Skin of body (tissue), 2 donors: ENCODE measurements around the gene CPVL.

DNA sequence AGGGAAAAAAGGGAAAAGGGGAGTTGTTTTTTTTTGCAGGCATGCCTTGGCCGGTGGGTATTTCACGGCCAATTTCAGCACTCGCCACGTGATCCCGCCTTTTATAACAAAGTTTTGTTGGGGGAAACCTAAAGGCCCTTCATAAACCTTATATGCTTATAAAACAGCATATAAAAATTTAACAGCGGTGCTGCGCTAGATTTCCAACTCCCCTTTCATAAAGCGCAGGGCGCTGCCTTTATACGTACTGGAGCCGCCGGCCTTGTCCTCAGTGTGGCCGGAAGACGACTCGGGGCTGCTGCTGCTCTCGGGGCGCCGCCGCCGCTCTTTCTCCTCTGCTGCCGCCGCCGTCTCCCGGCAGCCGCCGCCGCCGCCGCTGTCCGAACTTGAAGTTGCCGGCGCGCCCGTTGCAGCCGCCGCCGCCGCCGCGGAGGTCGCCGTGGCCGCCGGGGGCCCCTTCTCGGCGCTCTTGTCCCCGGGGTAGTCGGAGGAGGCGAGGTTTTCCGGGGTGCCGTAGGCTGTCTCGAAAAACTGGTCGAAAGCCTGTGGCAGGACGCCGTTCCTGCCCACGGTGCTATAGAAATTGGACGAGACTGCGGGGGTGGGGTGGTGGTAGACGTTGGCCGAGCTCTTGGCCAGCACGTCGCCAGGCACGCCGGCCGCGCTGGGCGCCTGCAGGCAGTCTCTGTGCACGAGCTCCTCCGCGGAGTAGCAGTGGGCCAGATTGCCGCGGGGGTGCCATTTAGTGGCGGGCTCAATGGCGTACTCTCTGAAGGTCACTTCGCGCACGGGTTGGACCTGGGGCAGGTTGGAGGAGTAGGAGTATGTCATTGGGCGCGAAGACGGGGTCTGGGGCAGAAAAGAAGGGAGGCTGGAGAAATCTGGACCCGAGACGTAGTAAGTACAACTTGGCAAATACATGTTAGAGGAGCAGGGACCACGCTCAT is 571 bp downstream of the HOXA11 start:
- RAMPAGE, long total RNA: no peak

DNA sequence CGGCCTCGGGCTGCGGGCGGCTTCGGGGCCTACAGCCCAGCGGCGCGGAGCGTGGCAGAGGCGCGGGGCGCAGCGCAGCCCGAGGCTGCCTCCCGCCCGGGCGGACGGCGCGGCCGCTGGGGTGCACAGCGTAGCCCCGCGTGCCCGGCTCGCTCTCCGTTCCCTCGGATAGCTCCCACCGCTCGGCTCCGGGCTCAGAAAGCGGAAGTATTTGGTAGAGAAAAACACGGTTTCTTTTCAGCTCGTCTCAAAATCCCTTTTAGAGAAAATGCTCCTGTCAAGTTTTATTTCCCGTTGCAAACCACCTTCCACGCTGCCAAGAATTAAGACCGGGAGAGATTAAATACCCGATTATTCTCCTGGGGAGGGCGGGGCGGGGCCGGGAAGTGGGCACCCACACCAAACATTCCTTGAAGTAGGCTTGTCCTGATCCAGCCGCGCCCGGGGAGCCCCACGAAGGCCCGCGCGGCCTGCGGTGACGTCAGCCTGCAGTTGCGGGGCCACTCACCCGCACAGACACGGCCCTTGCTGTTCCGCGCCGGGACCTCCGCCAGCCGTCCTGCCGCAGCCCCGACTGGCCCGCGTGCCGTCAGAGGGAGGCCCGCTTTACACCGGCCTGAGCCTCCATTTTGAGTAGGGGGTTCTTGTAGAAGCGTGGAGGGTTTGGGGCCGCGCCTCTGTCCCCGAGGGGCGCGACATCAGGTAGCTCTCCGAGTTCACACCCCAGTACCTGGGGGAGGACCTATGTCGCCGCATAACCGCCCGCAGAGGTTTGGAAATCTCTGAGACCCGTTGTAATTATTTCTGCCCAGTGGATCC is 7.0 kb downstream of the HOXA13 start:
- RAMPAGE, long total RNA: no peak

GRCh38 chr7:27210007-27211057 is 10.4 kb upstream of the HOXA13 start:
- RAMPAGE, long total RNA: no peak

GRCh38 chr7:27239461-27240336 is 2.9 kb upstream of the EVX1 start:
- RAMPAGE, long total RNA: no peak

- RAMPAGE, long total RNA: no peak
These were observed 391 bp downstream of the EVX1 start for GRCh38 chr7:27242914-27243472.

DNA sequence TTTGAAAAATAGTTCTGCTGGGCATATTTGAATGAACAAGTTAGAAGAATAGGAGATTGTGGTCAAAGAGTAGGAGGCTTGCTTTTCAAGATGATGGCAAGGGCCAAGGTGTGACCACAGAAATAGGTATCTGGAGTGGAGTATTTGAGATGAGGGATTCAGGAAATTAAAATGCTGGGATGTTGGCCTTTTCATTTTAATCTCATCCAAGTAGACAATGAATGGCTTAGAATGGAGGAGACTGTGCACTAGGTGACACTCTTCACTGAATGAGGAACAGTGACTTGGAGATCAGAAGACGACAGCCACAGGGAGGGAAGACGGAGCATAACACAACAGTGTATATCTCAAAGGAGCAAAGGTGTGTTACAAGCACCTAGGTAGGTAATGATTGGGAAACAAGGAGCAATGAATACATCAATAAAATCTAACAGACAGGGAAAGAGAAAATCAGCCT is 4.2 kb upstream of the TAX1BP1 start:
- RAMPAGE, long total RNA: no peak

GRCh38 chr7:27834206-27834927 is 94.4 kb downstream of the TAX1BP1 start:
- RAMPAGE, long total RNA: no peak

- RAMPAGE, long total RNA: no peak
These were observed 94.3 kb downstream of the JAZF1 start for GRCh38 chr7:28086360-28086669.

DNA sequence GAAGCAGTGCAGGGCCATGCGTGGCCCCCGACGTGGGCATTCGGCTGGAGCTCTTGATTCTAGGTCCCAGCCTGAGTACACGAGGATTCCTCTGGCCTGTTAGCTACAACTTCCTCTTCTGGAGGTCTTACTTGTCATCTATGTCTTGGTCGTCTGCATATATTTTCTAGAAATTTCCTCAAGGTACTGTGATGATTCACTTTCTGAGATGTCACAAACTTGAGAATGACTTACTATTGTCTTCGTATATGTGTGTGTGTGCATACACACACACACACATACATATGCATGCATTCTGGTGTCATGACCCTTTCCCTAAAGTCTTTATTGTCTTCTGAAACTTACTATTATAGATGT is 59.3 kb upstream of the JAZF1 start:
- RAMPAGE, long total RNA: no peak

- RAMPAGE, long total RNA: no peak
These were observed 211.0 kb downstream of the CREB5 start for GRCh38 chr7:28623285-28623696.

GRCh38 chr7:28754023-28754646 is 204.0 kb downstream of the TRIL start:
- RAMPAGE, long total RNA: no peak

- RAMPAGE, long total RNA: no peak
These were observed 149.0 kb downstream of the TRIL start for GRCh38 chr7:28809032-28809633.

DNA sequence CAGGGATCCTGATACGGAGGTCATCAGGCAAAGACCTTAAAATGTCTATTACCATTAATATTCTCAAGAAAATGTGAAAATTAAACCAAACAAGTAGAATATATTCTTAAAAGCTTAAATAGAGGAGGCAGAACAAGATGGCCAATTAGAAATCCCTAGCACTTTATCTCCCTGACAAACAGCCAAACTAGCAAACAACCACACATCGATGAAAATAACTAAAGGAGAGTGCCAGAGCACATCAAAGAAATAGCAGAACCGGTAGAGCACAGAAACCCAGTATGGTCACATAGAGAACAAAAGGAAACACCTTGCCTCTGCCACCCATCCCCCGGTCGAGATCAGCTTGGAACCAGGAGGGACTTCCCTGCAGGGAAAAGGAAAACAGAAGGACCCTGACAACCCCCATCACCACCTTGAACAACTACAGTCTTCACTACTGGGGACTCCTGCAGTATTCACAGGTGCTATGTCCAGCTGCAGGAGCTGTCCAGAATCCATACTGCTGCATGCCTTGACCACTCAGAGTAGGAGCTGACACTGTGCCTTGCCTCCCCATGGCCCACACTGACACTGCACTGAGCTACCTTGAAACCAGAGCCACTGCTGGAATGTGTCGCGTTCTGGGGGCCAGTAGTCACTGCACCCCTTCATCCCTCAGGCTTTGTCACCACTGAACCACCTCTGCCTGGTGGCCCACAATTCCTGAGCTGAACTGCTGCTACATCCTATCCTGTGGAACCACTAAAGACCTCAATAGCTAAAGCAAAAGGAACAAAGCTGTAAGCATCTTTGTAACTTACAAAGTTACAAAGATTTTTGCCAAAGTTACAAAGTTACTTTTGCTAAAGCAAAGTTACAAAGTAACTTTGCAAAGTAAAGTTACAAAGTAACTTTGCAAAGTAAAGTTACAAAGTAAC is 66.9 kb downstream of the TRIL start:
- RAMPAGE, long total RNA: no peak

DNA sequence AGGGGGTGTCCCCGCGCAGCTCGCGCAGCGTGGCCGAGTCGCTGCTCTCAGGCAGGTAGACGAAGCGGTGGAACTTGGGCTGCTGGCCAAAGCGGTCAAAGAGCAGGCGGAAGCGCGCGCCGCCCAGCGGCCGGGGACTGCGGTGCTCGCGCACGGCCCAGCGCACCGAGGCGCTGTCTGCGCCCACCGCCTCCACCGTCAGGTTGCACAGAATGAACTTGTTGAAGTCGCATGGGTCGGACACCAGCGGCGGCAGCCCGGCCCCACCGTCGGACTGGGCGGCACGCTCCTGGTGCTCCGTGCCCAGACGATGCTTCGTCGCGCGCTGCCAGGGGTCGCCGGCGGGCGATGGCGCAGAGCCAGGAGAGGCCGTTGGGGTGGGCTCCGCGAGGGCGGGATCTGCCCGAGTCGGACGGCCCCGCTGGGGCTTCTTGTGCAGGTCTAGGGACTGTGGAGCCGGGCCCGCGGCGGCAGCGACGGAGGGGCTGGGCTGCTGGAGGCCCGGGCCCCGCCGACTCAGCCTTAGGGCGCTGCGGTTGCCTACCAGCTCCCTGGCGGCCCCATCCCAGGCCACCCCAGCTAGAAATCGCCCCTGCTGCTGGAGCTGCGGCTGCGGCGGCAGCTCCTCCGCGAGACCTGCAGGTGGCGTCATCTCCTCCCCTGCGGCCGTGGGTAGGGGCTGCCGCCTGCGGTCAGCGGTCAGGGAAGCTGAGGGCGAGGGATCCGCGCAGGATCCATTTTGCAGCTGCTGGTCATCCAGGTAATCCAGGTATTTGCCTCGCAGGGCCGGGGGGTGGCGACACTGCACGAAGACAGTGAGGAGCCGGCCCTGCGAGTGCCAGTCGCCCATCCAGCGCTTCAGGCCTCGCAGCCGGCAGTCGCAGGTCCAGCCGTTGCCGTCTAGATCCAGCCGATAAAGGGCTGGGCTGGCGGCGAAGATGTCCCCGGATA is 1.8 kb downstream of the TRIL start:
- RAMPAGE, long total RNA: no peak

GRCh38 chr7:28990270-28990604 is 32.1 kb upstream of the TRIL start:
- RAMPAGE, long total RNA: no peak

GRCh38 chr7:29146308-29147121 is at the start of gene CPVL:
Gene CPVL, minus strand, starts transcription at chr7:29146537.
- RAMPAGE, long total RNA: no peak

DNA sequence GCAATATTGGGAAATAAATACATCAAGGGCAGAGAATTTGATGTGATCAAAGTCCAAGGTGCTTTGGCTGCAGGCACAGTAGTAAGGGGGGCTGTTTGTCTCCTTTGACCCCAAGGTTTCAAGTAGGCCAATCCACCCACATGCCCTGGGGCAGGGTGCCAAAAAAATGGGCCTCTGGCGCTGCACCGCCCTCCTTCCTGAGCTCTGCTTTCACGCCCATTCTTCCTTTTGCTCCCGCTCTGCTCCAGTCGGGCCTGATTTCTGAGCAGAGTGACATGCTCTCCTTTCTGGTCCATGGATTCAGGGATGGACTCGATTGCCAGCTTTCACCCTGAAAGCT is 34.1 kb downstream of the CHN2 start:
- RAMPAGE, long total RNA: no peak

DNA sequence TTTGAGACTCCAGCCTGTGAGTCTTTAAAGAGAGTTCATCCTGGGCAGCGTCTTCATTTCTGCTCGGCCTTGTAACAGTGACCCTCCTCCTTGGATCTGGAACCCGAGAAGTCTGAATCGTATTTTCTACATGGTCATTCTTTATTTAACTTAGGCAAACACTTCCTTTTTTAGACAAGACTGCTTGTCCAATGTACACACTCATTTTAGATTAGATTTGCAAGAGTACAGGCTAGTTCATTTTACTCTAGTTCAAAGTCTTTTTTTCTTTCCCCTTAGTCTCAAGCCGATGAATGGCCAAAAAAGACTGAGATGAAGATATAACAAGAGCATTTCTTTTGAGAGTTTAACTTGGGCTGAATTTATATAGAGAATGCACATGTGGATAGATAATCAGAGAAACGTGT is 133.5 kb downstream of the CHN2 start:
- RAMPAGE, long total RNA: no peak

DNA sequence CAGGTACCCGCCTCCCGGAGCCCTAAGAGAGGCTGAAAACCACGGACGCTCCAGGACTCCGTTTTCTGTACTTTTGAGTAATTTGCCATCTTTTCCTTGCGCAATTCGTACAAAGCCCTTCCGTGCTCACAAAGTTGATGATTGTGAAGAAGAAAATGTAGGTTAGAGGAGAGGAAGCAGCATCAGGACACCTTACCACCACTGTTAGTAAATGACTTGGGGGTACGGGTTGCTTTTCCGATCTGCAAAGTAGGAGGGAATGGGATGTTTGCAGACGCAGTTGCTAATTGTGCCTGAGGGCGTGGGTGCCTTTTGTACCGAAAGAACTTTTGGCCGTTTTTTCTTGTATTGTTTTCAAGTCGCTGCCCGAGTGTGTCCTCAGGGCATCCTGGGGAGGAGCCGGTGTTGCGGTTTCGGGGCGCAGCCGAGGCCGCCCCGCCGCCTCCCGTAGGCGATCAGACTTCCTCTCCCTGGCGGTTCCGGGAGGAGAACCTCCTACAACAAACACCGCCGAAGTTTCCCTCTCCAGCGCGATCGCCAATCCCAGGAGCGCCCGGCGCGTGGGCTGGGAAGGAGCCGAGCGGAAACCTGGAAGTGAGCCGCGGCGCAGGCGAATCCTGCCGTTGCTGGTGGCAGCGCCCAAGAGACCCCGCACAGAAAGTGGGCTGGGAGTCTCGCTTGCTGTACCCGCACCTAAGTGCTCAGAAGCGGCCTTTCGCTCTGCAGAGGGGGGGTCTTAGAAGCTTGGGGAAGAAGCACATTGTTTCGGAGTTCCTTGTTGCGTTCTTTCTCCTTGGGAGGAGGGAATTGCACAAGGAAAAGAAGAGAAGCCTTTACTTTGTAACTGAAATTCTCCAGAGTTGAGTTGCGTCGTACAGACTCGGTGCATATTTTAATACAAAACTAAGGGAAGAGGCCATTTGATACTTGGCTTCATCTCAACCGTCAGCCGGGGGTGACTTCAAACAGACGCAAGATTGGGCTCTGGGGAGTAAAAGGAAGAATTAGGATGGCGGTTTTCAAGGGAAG is 1.1 kb downstream of the PRR15 start:
- RAMPAGE, long total RNA: no peak

GRCh38 chr7:29770030-29770613 is 36.2 kb upstream of the WIPF3 start:
- RAMPAGE, long total RNA: no peak